ENCODE data around the gene NAT8L.

- PRO-cap, 2 experiments, result peak in 2 of 2 experiments; most common plus-strand start chr4:1248890 (in 1); most common minus-strand start chr4:1248691 (in 2)
Measured at GRCh38 chr4:1248630-1249008, 311 bp downstream of the CTBP1 start.

DNA sequence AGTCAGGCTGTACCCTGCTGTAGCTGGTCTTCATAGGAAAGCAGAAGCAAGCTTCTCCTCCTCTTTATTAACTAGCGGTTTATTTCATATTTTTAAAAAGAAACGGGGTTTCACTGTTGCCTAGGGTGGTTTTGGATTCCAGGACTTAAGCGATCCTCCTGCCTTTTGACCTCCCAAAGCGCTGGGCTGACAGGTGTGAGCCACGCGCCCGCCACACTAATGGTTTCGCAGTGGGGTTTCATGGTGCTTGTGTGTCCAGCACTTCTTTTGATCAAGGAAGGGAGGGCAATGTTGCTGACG, 1.3 kb downstream of the MAEA start:
- PRO-cap, 2 experiments, result no peak in any of the 2 experiments

GRCh38 chr4:1346155-1346834, 713 bp upstream of the UVSSA start:
- PRO-cap, 2 experiments, result peak in 2 of 2 experiments; most common plus-strand start chr4:1346329 (in 2); most common minus-strand start chr4:1346216 (in 2)

GRCh38 chr4:1519784-1520149, 113.5 kb upstream of the NKX1-1 start:
- PRO-cap, 2 experiments, result no peak in any of the 2 experiments

DNA sequence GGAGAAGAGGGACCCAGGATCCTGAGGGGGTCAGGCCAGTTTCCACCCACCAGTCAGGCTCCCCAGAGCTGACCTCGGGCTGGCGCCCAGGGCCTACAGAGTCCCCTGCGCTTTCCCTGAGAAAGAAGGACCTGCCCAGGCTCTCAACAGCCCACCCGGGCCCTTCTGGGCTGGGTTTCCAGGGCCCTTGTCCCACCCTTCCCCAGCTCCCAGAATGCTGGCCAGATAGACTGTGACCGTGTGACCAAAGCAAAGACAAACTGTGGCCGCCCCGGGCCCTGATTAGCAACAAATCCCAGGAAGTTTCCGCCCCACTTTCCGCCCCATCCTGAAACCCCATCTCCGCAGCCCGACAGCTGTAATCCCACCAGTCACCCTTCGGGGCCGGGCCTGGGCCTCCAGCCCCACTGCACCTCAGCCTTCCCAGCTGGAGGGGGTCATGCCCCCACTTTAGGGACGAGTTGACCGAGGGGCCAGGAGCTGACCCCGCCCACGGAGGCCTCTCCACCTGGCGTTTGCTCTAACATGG, 33.7 kb upstream of the FGFR3 start:
- PRO-cap, 2 experiments, result no peak in any of the 2 experiments

DNA sequence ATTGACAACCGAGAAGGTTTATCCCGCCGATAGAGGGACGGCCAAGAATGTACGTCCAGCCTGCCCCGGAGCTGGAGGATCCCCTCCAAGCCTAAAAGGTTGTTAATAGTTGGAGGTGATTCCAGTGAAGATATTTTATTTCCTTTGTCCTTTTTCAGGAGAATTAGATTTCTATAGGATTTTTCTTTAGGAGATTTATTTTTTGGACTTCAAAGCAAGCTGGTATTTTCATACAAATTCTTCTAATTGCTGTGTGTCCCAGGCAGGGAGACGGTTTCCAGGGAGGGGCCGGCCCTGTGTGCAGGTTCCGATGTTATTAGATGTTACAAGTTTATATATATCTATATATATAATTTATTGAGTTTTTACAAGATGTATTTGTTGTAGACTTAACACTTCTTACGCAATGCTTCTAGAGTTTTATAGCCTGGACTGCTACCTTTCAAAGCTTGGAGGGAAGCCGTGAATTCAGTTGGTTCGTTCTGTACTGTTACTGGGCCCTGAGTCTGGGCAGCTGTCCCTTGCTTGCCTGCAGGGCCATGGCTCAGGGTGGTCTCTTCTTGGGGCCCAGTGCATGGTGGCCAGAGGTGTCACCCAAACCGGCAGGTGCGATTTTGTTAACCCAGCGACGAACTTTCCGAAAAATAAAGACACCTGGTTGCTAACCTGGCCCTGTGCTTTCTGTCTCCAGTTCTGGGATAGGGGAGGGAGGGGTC, 15.3 kb downstream of the FGFR3 start:
- PRO-cap, 2 experiments, result no peak in any of the 2 experiments

DNA sequence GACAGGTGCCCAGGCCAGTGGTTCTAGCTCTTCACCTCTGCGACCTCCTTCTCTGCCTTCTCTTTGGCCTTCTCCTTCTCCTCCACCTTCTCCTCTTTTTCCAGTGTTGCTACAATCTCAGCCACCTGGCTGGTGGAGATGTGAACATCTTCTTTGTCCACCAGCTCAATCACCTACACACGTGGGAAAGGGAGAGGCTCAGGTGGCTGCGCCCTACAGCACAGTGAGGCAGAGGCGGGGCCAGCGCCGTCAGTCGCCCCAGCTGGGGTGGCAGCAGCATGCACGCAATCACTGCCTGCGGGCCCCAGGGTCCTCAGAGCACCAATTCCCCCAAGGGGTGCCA, 21.3 kb downstream of the FGFR3 start:
- PRO-cap, 2 experiments, result no peak in any of the 2 experiments

- PRO-cap, 2 experiments, result no peak in any of the 2 experiments
Measured at GRCh38 chr4:1822869-1823240, 29.8 kb downstream of the FGFR3 start.

DNA sequence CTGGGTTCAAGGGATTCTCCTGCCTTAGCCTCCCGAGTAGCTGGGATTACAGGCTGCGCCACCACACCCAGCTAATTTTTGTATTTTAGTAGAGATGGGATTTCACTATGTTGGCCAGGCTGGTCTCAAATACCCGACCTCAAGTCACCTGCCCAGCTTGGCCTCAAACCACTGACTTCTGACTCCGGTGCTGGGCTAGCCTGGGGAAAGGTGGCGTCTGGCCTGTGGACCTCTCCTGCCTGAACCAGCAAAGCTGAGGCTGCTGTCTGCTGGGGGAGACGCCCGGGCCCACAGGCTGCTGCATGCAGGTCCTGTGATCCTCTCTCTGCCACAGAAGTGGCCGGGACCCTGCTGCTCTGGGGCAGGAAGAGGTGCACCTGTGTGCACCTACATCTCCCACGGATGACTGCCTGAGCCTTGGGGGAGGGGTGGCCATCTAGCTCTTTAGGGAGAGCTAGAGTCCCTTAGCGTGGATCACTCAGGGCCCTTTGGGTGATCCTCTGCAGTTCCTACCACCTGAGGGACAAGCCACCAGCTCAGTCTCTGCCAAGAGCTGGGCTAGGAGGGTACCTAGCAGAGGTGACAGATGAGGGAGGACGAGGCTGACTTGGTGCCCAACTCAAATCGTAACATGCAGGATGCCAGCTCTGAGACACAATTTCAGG, 22.7 kb downstream of the LETM1 start:
- PRO-cap, 2 experiments, result no peak in any of the 2 experiments

DNA sequence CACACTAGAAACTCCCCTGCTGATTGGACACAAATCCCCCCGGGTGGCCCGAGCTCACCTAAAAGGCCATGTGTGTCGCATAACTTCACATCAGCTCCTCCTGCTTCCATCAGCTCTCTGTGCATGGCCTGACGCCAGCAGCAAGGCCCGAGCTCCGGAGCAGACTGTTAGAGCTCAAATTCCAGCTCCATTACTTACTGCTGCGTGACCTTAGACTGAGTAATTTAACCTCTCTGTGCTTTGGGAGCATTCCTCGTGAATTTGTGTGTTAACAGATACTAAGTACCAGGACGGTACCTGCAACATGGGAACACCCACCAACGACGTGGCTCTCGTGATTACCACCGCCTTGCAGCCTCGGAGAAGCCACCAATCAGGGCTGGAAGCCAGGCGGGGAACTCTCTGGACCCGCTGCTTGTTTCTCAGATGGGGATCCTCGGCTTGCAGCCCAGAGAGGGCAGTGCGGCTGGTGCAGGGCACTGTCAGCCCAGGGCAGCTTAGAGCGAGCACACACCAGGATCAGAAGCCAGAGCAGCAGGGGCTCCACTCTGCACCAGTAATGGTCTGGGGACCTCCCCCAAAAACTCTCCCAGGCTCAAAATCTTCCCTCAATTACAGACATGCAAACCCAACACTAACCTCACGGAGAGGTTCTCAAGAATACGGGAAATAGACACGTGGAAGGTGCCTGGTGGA, 12.9 kb downstream of the LETM1 start:
- PRO-cap, 2 experiments, result no peak in any of the 2 experiments

GRCh38 chr4:1873755-1874235, 2.6 kb downstream of the NSD2 start:
- PRO-cap, 2 experiments, result no peak in any of the 2 experiments

GRCh38 chr4:1881644-1882249, 10.6 kb downstream of the NSD2 start:
- PRO-cap, 2 experiments, result no peak in any of the 2 experiments

GRCh38 chr4:1983154-1983789, 25.5 kb downstream of the NELFA start:
- PRO-cap, 2 experiments, result no peak in any of the 2 experiments

GRCh38 chr4:2007857-2008446, 822 bp downstream of the NELFA start:
- PRO-cap, 2 experiments, result no peak in any of the 2 experiments

DNA sequence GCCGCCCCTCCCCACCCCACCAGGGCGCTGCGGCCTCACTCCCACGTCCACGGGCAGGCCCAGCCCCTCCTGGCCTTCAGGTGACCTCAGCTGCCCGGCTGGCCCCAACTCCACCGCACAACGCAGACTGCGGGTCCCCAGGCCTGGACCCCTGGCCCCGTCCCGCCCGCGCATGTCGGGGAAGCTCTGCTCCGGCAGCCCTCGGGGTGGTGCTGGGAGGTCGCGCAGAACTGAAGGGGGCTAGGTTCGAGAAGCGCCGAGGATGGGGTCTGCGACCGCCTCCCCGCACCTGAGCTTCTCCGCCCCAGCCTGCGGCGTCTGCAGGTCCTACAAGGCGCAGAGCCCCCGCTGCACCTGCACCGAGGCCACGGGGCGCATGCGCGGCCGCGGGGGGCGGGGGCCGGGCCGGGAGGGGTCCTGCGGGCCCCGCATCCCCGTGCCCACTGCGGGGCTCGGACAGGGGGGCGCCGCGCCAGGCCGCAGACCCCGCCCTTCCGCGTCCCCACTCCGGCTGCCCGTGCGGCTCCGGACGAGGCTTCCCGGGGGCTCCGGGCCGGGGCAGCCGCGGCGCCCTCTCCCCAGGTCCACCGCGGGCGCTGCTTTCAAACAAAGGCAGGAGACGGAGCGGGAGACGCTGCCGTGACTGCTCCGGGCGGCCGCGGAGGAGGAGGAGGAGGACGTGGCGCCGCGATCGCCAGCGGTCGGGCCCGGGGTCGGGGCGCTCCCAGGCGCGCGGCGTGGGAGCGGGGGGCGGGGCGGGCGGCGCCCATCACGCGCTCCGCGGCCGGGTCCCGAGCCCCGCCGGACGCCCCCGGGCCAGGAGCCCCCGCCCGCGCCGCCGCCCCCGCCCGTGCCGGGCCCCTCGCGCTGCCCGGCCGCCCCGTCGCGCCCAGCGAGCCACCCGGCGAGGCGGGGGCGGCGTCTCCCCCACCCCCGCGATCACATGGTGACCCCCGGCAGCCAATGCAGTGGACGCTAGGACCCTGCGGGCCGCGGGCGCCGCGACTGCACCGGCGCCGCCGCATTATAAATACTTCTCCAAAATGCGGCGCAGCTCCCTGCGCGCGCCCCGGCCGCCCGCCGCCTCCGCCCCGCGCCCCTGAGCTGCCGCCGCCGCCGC, at the start of gene NAT8L:
Gene NAT8L (plus strand): TSS at position 1,057 of the 1,120 bp plus-strand sequence.
- PRO-cap, 2 experiments, result no peak in any of the 2 experiments

- PRO-cap, 2 experiments, result no peak in any of the 2 experiments
Measured at GRCh38 chr4:2260284-2260820, 1.6 kb downstream of the MXD4 start.

DNA sequence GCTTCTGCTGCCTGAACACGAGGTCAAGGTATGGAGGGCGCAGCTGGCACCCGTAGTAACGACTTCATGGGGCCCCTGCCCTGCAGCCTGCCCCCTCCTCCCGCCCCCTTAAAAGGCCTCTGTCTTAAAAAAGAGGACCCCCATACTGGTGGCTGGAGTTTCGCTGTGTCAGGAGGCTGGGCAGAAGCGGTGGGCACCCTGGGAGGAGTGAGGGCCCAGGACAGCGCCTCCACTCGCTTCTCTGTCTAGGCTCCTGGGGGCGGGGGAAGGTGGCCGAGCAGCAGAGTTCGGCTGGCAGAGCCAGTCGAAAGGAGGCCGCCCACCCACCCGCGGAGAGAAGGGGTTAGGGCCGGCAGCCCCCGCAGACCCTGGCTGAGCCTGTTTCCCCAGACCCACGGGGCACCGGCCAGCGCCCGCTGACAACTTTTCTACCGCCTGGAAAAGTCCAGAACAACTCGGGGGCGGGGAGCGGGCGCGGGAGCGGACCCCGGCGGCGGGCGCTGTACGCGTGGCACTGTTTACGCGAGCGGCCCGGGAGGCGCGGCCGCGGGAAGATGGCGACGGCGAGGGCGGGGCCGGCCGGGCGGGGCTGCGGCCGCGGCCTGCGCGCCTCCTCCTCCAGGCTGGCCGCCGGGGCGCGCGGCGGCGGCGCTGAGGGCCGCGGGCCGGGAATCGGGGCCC, 795 bp downstream of the MXD4 start:
- PRO-cap, 2 experiments, result peak in 2 of 2 experiments; most common plus-strand start position 621 of the sequence (in 2); most common minus-strand start position 513 of the sequence (in 1)

GRCh38 chr4:2339166-2339720, 77.3 kb upstream of the MXD4 start:
- PRO-cap, 2 experiments, result no peak in any of the 2 experiments

DNA sequence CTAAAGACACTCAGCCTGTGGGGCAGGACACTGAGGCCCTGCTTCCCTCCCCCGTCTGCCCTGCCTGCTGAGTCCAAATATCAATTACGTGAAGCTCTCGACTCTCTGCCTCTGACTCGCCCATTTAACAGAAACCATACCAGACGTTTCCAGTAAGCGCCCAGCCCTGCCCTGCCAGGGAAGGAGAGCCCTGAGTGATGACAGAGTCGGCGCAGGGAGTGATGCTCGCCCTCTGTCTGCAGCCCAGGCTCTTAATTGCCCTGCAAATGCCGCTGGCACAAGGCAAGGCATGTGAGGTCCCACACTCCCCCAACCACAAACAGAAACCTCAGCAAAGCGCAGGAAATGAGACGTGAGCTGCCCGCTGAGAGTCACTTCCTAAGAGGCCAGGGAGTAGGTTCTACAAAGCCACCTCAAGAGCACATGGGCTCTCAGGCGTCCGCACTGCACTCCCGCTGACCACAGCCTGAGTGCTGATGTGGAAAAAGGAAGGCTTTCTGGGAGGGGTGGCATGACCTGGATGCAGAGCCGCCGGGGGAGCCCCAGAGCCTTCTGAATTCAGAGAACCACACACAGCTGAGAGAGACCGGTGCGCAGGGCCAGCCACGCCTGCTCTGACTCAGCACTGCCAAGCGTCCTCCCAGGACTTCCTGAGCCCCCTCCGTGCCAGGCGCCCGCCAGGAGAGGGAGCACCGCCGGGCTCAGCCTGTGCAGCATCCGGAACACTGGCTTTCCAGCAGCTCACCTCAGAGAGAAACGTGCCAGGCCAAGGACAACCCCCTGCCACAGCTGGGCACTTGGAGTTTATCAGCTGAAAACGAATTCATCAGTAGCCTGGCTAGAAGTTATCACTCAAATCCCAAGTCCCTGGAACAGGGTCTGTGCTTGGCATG, 5.3 kb downstream of the ZFYVE28 start:
- PRO-cap, 2 experiments, result peak in 2 of 2 experiments; most common plus-strand start position 749 of the sequence (in 2); most common minus-strand start position 79 of the sequence (in 2)

DNA sequence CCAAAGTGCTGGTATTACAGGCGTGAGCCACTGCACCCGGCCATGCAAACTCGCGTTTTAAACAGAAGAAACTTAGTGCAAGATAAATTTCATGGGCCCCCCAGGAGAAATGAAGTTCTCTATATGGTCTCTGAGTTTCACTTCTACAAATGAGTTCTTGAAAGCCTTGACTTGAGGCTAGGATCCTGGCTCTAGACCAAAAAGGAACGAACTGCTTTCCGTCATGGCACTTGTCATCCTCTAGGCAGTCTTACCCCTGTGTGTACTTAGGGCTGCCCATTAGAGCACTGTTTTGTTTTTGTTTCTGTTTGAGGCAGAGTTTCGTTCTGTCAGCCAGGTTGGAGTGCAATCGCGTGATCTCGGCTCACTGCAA, 29.0 kb downstream of the RNF4 start:
- PRO-cap, 2 experiments, result no peak in any of the 2 experiments

Measured in helper T cell (primary cell).